Left colon (tissue), 1 donor: ENCODE data around the genes CNTFR, CA9 and TLN1.

- PRO-cap = bidirectional peak, plus-strand start at chr9:34589856, minus-strand start at chr9:34589722
Observed at GRCh38 chr9:34589535-34590001, at the start of gene CNTFR. CNTFR (minus strand) TSS chr9:34589724.

- PRO-cap = no peak
Observed at GRCh38 chr9:34629155-34629724, 374 bp upstream of the ARID3C start.

DNA sequence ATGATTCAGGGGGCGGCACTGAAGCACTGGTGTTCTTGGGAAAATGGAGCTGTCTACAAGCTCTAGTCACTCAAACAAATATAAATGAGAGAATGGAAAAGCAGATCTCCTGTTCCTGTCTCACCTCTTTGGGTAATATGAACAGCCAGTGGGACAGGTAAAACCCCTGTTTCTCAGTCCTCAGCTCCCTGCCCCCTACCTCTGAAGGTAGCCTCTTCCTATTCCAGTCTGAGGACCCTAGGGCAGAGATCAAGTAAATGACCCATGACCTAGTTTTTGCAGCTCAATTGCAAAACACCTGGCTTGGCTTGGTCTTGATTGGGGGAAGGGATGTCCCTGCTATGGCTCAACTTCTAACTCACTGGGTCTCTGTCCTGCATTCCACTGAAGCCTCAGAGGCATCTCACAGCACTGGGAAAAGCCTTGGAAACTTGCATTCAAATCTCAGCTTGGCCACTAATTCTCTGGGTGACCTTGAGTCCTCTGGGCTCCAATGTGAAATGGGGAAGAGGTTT, 1.7 kb upstream of the GALT start:
- PRO-cap = no peak

DNA sequence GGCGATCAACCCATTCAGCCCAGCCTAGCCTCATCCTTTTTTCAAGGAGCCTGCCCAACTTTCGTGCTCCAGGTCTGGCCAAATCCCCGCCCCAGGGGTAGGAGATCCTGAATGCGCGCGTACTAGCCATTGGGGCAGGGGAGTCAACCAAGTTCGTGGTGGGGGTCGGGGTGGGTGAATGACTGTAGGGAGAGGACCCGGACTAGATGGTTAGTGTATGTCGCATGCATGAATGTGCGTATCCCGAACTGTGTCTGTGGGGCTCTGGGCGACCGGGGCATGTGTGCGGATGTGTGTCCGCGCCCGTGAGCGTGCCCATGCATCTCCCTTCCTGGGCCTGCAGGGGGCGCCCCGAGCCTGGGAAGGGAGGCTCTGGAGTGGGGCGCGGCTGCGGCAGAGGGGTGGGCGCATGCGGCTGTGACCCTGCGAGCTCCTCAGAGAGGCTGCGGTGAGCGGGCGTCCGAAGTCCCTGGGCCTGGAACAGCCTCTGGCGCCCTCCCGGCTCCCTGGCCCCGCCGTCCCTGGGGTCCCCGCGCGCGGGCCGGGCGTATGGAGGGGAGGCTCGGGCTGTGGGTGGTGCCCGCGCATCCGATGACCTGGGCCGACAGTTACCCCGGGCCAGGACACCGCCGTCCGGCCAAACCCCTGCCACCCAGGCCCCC, 8.7 kb downstream of the CCL21 start:
- PRO-cap = unidirectional peak, plus-strand start at position 437 of the sequence

- PRO-cap = no peak
Observed at GRCh38 chr9:35043803-35044444, 1.9 kb downstream of the C9orf131 start.

DNA sequence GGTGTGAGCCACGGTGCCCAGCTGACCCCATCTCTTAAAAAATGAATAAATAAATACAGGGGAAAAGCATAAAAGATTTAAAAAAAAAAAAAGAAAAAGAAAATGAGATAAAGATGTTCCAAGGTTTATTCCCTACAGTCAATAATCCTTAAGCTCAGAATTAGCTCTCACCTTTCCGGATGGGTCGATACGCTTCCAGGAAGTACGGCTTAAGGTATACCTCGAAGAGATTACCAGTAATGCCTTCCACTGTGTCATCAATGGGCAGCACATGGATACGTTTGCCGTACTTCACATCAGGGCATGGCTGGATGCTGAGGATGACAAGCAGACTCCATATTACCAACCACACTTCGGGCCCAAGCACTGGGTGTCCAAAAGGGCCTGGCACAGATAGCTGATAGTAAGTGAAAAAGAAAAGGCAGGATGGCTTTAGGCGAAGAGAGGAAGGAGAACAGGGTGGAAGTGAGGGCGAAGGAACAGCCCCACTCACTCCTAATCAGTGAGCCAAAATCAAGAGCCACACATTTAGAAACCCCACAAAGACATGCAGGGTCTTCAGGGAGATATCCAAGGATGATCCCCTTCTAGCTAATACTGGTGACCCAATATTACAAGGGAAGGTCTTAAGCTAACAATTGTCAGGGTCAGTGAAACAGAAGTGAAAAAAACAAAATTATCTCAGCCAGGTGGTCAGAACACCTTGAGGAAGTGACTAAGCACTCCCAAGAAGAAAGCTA, 5.8 kb downstream of the VCP start:
- PRO-cap = no peak

DNA sequence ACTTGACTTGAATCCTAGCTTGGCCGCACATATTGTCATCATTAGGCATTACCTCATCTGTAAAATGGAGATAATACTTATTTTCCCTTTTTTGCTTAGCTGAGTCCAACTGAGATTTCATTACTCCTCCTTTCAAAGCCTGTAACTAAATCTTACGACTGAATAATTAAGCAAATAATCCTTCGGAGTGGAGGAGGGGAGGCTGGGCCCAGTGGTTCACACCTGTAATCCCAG, 354 bp upstream of the PIGO start:
- PRO-cap = no peak

DNA sequence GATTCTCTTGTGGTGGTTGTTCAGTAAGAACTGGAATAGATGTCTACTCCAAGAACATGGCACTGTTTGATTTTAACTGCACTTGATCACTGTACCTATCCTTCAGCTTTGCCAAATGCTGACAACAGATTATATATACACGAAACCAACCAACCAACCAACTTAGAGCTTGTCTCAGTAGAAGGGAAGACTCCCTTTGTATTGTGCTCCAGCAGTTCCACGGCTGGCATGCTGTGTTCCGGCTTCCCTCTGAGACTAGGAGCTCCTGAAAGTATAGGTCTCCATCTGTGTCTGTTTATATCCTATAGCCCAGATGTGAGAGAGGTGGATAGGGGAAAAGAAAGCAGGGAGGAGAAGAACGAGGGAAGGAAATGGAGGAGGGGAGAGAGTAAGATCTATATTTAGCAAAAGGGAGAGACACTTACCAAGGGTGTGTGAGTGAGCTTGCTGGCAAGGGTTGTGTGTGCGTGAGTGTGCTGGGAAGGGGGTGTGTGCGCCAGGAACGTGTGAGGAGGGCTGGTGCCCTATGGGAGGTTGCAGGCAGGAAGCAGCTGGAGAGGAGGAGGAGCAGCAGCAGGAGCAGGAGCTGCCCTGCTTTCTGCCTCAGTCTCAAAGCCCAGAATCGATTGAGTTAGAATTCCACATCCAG, 148.5 kb upstream of the RUSC2 start:
- PRO-cap = no peak

- PRO-cap = no peak
Observed at GRCh38 chr9:35519793-35520733, 30.2 kb downstream of the RUSC2 start.

- PRO-cap = no peak
Observed at GRCh38 chr9:35537819-35538286, 25.8 kb downstream of the FAM166B start.

DNA sequence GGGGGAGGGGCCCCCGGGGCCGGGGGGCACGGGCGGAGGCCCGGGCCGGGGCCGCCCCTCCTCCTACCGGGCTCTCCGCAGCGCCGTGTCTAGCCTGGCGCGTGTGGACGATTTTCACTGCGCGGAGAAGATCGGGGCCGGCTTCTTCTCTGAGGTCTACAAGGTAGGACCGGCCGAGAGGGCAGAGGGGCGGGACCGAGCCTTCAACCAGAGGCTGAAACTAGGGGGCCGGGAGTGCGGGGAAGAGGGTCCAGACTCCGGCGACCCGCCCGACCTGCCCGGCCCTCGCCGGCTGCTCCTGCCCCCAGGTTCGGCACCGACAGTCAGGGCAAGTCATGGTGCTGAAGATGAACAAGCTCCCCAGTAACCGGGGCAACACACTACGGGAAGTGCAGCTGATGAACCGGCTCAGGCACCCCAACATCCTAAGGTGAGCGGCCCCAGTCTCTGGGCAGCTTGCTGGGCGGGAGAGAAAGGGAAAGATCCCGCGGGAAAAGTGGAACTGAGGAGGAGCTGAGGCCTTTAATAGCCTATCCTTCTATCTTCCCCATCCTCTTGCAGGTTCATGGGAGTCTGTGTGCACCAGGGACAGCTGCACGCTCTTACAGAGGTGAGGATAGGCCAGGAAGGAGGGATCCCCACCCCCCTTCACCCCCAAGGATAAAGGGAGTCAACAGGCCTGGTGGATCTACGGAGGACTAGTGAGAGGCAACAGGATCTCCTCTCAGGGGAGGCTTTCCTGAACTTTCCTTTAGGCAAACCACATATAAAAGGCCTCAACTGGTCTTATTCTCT, 811 bp downstream of the TESK1 start:
- PRO-cap = no peak

- PRO-cap = no peak
Observed at GRCh38 chr9:35635928-35636578, 14.7 kb downstream of the SIT1 start.

DNA sequence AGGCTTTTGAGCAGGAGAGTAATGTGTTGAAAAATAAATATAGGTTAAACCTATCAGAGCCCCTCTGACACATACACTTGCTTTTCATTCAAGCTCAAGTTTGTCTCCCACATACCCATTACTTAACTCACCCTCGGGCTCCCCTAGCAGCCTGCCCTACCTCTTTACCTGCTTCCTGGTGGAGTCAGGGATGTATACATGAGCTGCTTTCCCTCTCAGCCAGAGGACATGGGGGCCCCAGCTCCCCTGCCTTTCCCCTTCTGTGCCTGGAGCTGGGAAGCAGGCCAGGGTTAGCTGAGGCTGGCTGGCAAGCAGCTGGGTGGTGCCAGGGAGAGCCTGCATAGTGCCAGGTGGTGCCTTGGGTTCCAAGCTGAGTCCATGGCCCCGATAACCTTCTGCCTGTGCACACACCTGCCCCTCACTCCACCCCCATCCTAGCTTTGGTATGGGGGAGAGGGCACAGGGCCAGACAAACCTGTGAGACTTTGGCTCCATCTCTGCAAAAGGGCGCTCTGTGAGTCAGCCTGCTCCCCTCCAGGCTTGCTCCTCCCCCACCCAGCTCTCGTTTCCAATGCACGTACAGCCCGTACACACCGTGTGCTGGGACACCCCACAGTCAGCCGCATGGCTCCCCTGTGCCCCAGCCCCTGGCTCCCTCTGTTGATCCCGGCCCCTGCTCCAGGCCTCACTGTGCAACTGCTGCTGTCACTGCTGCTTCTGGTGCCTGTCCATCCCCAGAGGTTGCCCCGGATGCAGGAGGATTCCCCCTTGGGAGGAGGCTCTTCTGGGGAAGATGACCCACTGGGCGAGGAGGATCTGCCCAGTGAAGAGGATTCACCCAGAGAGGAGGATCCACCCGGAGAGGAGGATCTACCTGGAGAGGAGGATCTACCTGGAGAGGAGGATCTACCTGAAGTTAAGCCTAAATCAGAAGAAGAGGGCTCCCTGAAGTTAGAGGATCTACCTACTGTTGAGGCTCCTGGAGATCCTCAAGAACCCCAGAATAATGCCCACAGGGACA, at the start of gene CA9:
CA9 (plus strand) TSS at position 593 of the 1,021 bp plus-strand sequence.
- PRO-cap = no peak

GRCh38 chr9:35729599-35730104, 2.3 kb downstream of the TLN1 start:
- PRO-cap = no peak

DNA sequence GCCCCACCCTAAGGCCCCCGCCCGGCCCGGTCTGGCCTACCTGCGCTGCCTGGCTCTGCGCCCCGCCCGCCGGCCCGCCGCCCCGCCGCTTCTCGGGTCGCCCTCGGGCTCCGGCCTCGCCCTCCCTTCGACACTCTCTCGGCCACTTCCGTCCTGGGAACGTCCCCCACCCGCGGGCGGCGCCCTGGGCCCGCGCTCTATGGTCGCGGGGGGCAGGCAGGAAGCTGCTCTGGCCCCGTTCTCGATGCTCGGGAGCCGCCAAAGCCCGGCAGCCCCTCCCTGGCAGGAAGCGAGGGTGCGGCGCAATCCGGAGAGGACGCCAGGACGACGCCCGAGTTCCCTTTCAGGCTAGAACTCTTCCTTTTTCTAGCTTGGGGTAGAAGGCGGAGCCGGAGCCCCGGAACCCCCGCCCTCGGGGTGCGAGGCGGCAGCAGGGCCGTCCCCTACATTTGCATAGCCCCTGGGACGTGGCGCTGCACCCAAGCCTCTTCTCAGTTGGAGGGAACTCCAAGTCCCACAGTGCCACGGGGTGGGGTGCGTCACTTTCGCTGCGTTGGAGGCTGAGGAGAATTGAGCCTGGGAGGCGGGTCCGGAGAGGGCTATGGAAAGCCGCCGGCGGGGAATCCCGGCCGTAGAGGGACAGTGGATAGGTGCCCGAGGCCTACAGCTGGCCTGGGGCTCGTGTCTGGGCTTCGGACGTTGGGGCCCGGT, at the start of gene TLN1:
TLN1 (minus strand) TSS at position 161 of the 711 bp plus-strand sequence.
- PRO-cap = bidirectional peak, plus-strand start at position 634 of the sequence, minus-strand start at position 94 of the sequence

DNA sequence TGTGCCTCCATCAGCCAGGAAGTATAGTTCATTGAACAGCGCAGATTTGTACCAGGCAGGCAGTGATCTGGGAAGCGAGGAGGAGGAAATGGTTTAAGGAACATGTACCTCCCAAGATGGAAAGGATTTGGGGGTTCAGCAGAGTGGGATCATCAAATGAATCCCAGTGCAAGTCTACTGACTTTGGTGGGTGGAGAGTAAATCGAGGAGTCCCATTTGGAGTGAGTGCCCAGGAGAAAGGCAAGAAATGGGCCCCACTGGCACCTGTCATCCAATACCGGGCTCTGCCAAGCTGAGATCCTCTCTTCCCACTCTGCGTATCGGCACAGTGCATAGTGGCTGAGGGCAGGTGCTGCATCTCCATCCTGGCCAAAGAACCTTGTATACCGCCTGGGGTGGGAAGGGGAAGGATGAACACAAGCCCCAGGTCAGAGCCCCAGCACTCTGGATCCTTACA, 7.3 kb downstream of the CREB3 start:
- PRO-cap = no peak

- PRO-cap = no peak
Observed at GRCh38 chr9:35790195-35791025, 981 bp upstream of the NPR2 start.

- PRO-cap = no peak
Observed at GRCh38 chr9:35798833-35799331, 7.5 kb downstream of the NPR2 start.

DNA sequence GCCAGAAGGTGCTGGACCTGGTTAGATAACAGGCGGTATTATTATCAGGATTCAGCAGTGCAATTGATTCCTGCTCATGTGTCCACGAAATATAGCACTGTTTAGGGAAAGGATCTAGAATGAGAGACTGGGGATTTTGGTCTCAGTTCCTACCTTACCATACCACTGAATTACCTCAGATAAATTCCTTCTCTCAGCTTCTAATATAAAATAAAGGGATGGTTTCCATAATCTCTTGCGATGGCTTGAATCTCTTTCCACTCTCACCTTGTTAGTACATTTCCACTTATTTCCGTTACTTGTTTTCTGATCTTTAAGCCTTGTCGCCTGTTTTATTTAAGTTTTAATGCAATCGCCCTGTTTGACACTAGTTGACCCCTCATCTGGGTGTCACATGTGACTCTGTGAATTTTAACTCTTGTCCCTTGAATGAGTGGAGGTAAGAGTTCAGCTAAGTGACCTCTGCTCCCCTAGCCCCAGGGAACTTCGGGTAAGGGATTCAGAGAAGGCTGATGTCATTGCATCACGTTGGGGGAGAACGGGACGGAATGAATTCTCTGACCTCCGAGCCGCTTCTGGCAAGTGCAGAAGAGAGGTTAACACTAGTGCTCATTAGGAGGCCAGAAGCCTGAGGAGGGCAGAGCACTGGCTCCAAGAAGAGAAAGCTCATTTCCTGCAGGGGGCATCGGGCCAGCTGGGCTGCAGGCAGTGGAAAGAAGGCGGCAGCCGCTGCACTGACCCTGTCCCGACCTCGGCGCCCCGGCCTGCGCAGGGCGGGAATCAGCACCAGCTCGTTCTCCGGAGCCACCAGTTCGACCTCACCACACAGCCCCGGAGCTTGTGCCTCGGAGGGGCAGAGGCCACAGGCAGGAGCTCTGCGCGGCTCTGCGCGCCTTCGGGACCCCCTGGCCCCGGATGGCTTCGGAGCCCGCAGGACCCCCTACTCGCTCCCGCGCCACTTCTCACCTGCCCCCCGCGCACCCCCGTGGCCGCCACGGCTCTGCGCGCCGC, 604 bp downstream of the HINT2 start:
- PRO-cap = unidirectional peak, plus-strand start at position 502 of the sequence; unidirectional peak, plus-strand start at position 518 of the sequence; bidirectional peak, plus-strand start at position 704 of the sequence, minus-strand start at position 750 of the sequence

DNA sequence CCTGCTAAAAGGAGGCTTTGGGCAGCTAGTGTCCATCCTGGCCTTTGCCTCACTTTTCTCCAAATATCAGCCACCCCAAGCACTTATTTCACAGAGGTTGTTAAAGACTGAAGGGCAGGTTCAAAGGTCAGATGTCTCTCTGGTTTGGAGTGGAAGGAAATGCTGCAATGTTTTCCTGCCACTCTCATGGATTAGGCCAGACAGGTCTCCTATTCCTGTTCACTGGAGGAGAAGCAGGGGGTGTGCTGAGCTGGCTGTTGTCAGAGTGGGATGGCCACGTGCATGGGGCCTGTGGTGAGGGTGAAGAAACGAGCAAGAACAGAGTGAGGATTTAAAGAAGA, 6.7 kb downstream of the TMEM8B start:
- PRO-cap = no peak